Liver (tissue), 9 donors: ENCODE results near the genes FAM83G and MAPK7.

- PRO-cap, 5 experiments: no peak in any of the 5 experiments
- RAMPAGE, long total RNA, 2 experiments: no peak in any of the 2 experiments
- RRBS: no CpG with 5 or more reads among the region's 18 CpGs
Observed at GRCh38 chr17:19000402-19001401, 3.9 kb downstream of the FAM83G start.

DNA sequence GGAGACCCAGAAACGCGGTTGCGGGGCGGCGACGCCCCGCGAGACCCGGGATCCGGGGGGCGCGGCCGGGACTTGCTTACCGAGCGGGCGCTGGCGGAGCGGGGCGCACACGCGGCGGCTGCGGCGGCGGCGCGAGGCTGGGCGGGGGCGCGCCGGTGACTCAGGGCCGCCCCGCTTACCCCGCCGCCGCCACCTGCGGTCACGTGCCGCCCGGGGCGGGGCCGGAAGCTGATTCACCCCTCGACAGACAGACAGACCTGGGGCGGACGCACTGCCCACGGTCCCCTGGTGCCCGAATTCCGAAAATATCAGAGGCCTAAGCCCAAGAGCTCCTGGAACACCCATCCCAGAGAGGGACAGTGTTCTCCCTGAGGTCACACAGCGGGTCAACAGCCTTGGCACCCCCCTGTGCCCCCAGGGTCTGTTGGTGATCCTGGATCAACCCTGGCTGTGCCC, at the start of gene FAM83G:
Gene FAM83G (minus strand): TSS at position 136 of the 456 bp plus-strand sequence.
- PRO-cap, 5 experiments: peak in 5 of 5 experiments; most common plus-strand start position 250 of the sequence (in 5); most common minus-strand start position 162 of the sequence (in 4)
- RAMPAGE, long total RNA, 2 experiments: no peak in any of the 2 experiments
- RRBS: 1% methylated on average over 33 of the region's 49 CpGs

GRCh38 chr17:19062123-19062738, 15.5 kb upstream of the GRAP start:
- PRO-cap, 5 experiments: no peak in any of the 5 experiments
- RAMPAGE, long total RNA, 2 experiments: no peak in any of the 2 experiments
- RRBS: no CpG with 5 or more reads among the region's 45 CpGs

- PRO-cap, 5 experiments: peak in 1 of 5 experiments; most common minus-strand start chr17:19063627 (in 1)
- RAMPAGE, long total RNA, 2 experiments: no peak in any of the 2 experiments
- RRBS: no CpG with 5 or more reads among the region's 61 CpGs
Observed at GRCh38 chr17:19063321-19064277, 16.8 kb upstream of the GRAP start.

GRCh38 chr17:19248748-19249281, 11.6 kb downstream of the EPN2 start:
- PRO-cap, 5 experiments: no peak in any of the 5 experiments
- RAMPAGE, long total RNA, 2 experiments: no peak in any of the 2 experiments
- RRBS: no CpG with 5 or more reads among the region's 8 CpGs

- PRO-cap, 5 experiments: no peak in any of the 5 experiments
- RAMPAGE, long total RNA, 2 experiments: no peak in any of the 2 experiments
- RRBS: no CpG with 5 or more reads among the region's 4 CpGs
Observed at GRCh38 chr17:19271602-19271942, 34.4 kb downstream of the EPN2 start.

DNA sequence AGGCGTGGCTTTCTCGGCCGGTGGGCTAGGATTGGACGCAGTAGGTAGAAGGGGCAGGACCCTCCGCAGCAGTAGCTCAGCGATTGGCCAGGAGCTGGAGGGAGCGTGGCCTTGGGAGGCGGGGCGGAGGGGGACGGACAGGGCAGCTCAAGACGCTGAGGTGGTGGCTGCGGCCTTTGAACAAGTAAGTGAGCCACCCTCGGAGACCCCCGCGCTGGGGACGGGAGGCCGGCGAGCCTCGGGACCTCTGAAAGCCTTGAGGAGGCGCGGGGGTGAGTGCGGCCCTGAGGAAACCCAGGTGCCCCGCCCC, at the start of gene MAPK7:
Gene MAPK7 (plus strand): TSS at position 140 of the 310 bp plus-strand sequence.
- PRO-cap, 5 experiments: peak in 5 of 5 experiments; most common plus-strand start position 121 of the sequence (in 2)
- RAMPAGE, long total RNA, 2 experiments: start-site peak on the plus strand in 2 of 2 experiments, centred at positions 123 to 124 of the sequence, 37 to 65 reads per replicate
- RRBS: 4% methylated on average over 3 of the region's 23 CpGs

DNA sequence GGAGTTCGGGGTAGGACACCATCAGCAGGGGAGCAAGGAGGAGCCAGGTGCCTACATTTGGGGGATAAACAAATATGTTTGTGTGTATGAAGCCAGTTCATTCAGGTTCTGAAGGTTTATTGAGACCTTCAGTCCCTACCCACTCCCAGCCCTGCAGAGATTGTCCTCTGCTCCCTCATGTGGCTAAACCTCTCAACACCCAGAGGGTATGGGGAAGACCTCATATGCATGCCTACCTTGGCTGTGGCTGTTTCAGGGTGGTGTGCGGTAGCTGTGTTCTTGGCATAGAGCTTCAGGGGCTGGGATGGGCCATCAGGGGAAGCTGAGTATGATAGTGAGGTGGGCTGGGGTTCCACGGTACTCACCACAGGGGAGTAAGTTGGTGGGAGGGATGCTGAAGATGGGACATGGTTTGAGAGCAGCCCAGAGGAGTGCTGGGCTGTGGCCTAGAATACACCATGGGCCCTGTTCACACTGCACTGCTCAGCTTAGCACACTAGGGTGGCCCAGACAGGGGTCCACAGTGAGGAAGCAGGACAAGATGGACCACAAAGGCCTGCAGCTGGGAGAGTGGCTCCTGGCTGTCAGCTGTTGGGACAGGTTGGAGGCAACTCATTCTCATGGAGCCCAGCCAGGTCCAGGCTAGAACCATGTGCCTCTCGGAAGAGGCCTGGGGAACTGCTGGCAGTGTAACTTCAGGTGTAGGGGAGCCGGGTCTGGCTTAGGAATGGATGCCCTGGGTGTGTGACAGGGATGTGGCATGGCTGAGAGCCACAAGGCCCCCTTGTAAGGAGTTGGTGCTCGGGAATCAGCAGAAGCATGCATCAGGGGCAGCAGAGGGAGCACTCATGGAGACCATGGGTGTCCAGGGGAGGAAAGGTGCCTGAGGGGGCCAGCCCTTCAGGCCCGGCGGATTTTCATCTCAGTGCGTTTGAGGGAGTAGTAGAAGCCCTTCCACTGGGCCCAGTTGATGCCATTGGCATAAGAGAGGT, 3.1 kb downstream of the MFAP4 start:
- PRO-cap, 5 experiments: no peak in any of the 5 experiments
- RAMPAGE, long total RNA, 2 experiments: no peak in any of the 2 experiments
- RRBS: no CpG with 5 or more reads among the region's 9 CpGs

DNA sequence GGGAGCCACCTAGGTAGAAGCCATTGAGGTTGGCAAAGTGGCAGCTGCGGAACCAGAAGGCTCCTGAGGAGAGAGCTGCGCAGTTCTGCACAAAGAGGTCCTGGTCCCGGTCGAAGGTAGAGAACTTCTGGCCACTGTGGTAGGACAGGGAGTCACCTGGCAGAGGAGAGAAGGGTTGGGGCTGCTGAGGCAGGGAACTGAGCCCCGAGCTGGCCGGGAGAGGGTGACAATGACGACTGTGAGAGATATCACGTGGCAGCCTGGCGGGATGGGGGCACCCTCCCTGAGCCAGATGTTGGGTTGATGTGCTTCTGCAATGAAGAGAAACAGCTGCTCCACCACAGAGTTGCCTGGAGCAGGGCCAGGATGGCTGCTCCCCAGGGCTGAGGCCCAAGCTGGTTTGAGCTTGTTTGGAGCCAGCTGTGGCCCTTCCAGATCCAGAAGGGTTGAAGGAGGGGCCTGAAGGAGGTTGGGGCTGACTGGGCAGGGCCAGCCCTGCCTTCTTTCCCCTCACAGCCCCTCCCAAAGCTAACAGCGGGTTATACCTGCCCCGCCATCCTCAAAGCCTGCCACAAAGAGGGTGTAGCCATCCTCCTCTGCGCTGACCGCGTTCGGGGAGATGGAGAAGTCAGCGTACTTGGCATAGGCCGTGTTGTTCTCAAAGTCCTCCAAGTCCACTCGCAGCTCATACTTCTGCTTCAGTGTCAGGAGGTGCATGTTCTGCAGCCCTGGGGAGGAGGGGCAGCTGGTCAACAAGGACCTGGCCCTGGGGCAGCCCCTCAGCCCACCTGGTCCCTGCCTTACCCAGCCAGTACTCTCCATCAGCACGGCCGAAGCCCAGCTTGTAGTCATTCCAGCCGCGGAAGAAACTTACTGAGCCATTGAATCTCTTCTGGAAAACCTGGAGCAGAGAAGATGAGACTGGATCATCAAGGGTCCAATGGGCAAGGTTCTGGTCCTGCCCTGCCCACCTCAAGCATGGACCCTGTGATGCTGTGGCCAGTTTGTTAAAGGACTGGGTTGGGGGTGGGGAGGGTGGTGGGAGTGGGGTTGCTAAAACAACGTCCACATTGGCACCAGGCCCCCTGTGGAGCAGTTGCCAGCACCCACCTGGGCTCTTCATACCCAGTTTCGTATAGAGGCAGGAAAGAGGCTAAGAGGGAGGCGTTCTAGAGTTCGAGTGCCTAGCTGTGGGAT, 2.0 kb downstream of the MFAP4 start:
- PRO-cap, 5 experiments: no peak in any of the 5 experiments
- RAMPAGE, long total RNA, 2 experiments: no peak in any of the 2 experiments
- RRBS: no CpG with 5 or more reads among the region's 26 CpGs

DNA sequence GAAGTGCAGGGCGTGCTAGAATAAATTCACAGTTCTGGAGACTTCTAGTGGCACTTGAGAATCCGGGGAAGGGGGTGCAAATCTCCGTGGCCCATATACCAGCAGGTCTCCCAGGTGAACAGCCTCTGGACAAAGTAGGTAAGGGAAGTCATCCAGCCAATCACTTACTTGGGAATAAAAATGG, 41.4 kb downstream of the RNF112 start:
- PRO-cap, 5 experiments: no peak in any of the 5 experiments
- RAMPAGE, long total RNA, 2 experiments: no peak in any of the 2 experiments
- RRBS: 100% methylated on average over 1 of the region's 3 CpGs

GRCh38 chr17:19460696-19461613, 49.9 kb downstream of the RNF112 start:
- PRO-cap, 5 experiments: no peak in any of the 5 experiments
- RAMPAGE, long total RNA, 2 experiments: no peak in any of the 2 experiments
- RRBS: no CpG with 5 or more reads among the region's 3 CpGs

GRCh38 chr17:19470444-19471318, 59.6 kb downstream of the RNF112 start:
- PRO-cap, 5 experiments: no peak in any of the 5 experiments
- RAMPAGE, long total RNA, 2 experiments: no peak in any of the 2 experiments
- RRBS: no CpG with 5 or more reads among the region's 31 CpGs

GRCh38 chr17:19736089-19736788, 11.9 kb downstream of the ALDH3A1 start:
- PRO-cap, 5 experiments: no peak in any of the 5 experiments
- RAMPAGE, long total RNA, 2 experiments: no peak in any of the 2 experiments
- RRBS: no CpG with 5 or more reads among the region's 16 CpGs

- PRO-cap, 5 experiments: no peak in any of the 5 experiments
- RAMPAGE, long total RNA, 2 experiments: no peak in any of the 2 experiments
- RRBS: no CpG with 5 or more reads among the region's 4 CpGs
Observed at GRCh38 chr17:19768028-19768358, 19.9 kb upstream of the ALDH3A1 start.

DNA sequence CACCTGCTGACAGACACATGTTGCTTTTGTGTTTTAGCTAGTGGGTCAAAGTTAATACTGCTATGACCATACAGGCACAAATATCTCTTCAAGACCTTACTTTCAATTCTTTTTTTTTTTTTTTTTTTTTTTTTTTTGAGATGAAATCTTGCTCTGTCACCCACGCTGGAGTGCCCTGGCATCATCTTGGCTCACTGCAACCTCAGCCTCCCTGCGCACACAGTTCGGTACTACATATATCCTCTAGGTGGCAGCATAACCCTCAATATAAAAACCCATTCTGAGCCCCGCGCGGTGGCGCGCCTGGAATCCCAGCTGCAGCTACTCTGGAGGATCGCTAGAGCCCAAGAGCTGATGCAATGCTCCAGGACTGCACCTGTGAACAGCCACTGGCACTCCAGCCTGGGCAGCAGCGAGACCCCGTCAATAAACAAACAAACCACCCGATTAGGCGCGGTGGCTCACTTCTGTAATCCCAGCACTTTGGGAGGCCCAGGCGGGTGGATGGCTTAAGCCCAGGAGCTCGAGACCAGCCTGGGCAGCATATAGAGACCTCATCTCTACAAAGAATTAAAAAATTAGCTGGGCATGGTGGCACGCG, 15.2 kb upstream of the AKAP10 start:
- PRO-cap, 5 experiments: no peak in any of the 5 experiments
- RAMPAGE, long total RNA, 2 experiments: no peak in any of the 2 experiments
- RRBS: no CpG with 5 or more reads among the region's 18 CpGs

GRCh38 chr17:20016829-20017360, 7.7 kb downstream of the SPECC1 start:
- PRO-cap, 5 experiments: no peak in any of the 5 experiments
- RAMPAGE, long total RNA, 2 experiments: no peak in any of the 2 experiments
- RRBS: no CpG with 5 or more reads among the region's 16 CpGs

GRCh38 chr17:20086357-20087127, 77.4 kb downstream of the SPECC1 start:
- PRO-cap, 5 experiments: no peak in any of the 5 experiments
- RAMPAGE, long total RNA, 2 experiments: no peak in any of the 2 experiments
- RRBS: no CpG with 5 or more reads among the region's 8 CpGs

- PRO-cap, 5 experiments: no peak in any of the 5 experiments
- RAMPAGE, long total RNA, 2 experiments: no peak in any of the 2 experiments
- RRBS: no CpG with 5 or more reads among the region's 9 CpGs
Observed at GRCh38 chr17:20189037-20189865, 180.1 kb downstream of the SPECC1 start.

GRCh38 chr17:20531979-20532519, 47.5 kb upstream of the CDRT15L2 start:
- PRO-cap, 5 experiments: peak in 2 of 5 experiments; most common minus-strand start chr17:20532133 (in 2)
- RAMPAGE, long total RNA, 2 experiments: no peak in any of the 2 experiments
- RRBS: no CpG with 5 or more reads among the region's 33 CpGs

GRCh38 chr17:21041862-21042109, 1.0 kb downstream of the USP22 start:
- PRO-cap, 5 experiments: no peak in any of the 5 experiments
- RAMPAGE, long total RNA, 2 experiments: no peak in any of the 2 experiments
- RRBS: 1% methylated on average over 8 of the region's 25 CpGs